Airway epithelial cell (primary cell): ENCODE measurements around the genes TIMM50 and LGALS13.

- RAMPAGE, long total RNA = no peak
Observed at GRCh38 chr19:39448074-39448348, 2.6 kb downstream of the SUPT5H start.

DNA sequence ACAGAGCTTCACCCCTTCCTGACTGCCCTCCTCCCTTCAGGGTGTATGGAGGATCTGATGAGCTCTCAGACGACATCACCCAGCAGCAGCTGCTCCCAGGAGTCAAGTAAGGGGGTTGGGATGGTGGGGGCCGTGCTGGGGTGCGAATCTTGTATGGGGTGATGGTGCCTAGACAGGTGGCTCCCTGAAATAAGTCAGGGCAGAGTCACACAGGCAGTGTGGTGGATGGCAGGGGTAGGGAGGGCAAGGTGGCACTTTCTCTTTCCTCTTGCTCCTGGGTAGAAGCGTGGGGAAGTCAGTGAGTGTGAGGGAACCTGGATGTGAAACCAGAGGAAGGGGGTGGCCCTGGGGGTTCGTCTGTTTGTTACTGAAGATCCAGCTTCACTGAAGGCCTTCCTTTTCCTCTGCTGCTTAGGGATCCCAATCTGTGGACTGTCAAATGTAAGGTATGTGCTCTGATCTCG is 13.8 kb downstream of the SUPT5H start:
- RAMPAGE, long total RNA = no peak

DNA sequence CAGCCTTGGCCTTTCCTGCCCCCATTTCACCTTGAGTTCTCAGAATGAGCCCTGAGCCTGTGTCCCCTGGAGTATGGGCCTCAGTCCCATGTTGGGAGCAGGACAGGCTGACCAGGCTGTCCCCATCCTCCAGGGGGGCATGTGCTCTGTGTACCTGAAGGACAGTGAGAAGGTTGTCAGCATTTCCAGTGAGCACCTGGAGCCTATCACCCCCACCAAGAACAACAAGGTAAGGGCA is 4.8 kb upstream of the TIMM50 start:
- RAMPAGE, long total RNA = no peak

DNA sequence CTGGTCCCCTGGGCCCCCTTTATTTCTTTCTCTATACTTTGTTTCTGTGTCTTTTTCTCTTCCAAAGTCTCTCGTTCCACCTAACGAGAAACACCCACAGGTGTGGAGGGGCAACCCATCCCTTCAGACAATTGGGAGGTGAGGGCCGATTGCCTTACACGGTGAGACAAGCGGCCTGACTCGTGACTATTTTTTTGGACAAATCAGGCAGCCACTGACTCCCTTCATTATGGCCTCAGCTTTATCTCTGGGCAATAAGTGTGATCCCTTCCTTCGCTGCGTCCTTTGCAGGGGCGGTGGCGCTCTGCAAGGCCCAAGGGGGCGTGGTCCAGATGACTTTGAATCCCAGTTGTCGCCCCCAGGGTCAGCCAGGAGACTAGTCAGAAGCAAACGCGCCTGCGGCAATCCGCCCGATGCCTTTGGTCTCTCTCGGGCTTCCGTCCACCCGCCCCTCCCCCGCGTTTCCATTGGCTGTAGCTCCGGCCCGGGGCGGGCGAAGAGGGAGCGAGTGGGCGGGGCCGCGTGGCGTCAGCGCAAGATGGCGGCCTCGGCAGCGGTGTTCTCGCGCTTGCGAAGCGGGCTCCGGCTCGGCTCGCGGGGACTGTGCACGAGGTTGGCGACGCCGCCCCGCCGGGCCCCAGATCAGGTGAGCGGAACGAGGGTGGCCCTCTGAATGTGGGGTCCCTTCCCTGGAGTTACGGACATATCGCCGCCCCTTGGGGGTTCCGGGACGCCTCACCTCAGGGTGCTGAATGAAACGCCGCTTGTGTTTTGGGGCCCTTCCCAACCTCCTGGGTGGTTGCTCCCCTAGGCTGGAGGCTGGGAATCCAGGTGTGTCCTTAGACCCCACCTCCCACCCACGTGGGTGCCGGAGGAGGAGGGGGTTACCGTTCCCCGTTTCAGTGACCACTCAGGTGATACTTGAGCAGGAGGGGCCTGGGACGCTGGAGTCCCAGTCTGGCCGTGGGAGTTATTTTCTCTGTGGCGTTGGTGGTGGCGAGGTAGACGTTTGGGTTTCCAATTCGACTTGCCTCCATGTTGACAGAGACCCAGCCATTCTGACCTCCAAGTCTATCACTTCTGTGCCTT is at the start of gene TIMM50:
Gene TIMM50, plus strand, starts transcription at position 523 of the 1,089 bp plus-strand sequence.
- RAMPAGE, long total RNA = start-site peak on the plus strand centred at position 557 of the sequence, 68 bp wide, 1,428 and 550 reads in 2 replicates

- RAMPAGE, long total RNA = no peak
Observed at GRCh38 chr19:39602299-39602605, at the start of gene LGALS13. LGALS13 (plus strand) TSS chr19:39602524.

GRCh38 chr19:39958926-39959568 is 11.9 kb upstream of the PSMC4 start:
- RAMPAGE, long total RNA = no peak

DNA sequence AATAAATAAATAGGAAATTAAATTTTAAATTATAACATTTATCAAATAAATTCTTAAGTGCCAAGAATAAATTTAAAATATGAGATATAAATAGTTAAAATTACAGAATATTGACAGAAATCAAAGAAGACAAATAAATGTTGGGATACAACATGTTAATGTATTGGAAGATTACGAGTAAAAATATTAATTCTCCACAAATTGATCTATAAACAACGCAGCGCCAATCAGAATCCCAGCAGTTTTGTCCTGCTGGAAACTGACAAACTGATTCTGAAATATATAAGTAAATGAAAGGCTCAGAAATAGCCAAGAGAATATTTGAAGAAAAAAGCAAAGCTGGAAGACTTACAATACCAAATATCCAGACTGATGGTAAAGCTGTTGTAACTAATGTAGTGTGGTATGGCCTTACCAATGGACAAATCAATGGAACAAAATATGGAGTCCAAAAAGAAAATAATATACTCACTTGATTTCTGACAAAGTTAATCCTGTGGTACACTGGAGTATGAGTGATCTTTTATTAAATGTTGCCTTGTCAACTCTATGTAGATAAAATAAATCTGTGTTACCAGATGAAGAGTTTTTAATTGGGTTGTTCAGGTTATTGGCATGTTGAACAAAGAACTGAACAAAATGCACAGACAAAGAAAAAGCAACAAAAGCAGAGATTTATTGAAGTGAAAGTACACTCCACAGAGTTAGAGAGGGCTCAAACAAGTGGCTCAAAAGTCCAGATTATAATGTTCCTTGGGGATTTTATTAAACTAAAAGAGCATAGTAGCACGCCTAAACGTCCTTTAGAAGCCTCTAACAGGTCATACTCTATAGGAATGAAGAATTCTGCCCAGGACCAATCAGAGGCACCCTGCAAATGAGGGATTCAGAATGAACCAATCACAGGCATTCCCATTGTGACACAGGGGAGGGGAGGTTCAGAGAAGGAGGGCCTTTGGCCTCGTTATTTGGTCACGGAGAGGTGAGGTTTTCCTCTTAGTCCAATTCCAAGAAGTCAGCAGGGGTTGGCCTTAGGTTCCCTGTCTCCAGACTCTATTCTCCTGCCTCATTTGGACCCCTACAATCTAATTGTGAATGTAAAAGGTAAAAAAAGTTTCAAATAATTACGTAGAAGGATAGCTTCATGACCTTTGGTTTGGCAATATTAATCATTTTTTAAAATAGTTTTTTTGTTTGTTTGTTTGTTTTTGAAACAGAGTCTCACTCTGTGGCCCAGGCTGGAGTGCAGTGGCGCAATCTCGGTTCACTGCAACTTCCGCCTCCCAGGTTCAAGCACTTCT is 12.7 kb downstream of the PSMC4 start:
- RAMPAGE, long total RNA = no peak

DNA sequence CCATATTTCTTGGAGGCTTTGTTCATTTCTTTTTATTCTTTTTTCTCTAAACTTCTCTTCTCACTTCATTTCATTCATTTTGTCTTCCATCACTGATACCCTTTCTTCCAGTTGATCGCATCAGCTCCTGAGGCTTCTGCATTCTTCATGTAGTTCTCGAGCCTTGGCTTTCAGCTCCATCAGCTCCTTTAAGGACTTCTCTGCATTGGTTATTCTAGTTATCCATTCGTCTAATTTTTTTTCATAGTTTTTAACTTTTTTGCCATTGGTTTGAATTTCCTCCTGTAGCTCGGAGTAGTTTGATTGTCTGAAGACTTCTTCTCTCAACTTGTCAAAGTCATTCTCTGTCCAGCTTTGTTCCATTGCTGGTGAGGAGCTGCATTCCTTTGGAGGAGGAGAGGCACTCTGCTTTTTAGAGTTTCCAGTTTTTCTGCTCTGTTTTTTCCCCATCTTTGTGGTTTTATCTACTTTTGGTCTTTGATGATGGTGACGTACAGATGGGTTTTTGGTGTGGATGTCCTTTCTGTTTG is 13.4 kb downstream of the ZNF780B start:
- RAMPAGE, long total RNA = no peak

GRCh38 chr19:40169510-40169934 is 21.7 kb upstream of the MAP3K10 start:
- RAMPAGE, long total RNA = no peak

DNA sequence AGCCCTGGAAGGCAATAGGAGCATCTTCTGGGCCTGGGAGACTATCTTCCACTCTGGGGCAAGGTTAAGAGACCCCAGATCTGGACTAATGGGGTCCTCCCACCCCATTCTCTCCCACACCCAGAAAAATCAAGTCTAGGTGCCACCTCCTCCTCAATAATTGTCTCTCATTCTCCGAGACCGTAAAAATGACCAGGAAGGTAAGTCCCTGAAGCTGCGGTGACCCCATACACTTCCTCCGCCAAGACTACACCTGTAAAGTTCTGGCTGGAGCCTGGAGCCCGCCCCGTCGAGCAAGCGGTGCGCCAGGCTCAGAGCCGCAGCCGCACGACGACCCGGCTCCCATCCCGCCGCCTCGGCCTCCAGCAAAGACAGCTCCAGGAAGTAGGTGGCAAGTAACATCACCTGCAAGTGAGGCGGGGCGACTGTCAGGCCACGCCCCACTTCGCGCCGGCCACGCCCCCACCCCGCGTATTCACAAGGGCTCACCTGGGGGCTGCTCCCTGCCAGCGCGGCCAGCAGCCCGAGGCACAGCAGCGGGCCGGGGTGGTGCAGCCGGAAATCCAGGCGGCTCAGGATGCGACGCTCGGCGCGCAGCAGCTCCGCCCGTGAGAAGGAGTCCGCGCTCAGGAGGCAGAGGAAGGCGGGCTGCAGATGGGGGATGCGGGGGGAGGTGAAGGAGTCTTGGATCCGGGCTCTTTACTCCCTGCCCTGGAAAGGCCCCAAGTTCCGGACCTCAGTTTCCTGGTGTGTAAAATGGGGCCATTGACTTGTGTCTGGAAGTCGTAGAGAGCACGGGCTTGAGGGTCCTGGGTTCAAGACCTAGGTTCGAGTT is 3.4 kb downstream of the CCNP start:
- RAMPAGE, long total RNA = no peak

DNA sequence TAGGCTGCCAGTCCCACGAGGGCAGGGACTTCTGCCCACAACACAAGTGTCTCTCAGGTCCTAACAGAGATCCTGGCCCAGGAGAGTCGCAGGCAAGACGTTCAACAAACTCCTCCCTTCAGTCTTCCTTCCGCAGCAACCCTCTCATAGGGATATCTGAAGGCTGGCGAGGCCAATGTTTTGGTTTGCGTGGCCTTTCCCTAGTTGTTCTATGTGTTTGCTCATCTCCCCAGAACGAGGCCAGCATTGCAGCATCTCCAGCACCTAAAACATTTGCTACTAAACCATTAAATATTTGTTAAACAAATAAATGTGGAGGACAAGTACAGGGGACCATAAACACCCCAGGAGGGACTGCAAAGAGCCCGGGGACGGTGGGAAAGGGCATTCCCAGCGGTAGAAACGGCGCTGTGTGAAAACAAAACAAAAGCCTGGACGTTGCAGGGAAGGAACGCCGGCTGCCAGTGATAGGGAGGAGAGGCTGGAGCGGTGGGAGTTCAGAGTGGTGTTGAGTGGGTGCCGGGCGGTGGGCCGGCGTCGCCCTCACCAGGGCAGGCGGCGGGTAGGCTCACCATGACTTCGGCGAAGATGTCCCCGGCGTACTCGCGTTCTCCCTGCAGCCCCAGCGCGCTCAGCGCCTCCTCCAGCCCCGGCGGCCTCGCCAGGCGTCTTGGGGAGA is 547 bp downstream of the CCNP start:
- RAMPAGE, long total RNA = no peak

GRCh38 chr19:40280093-40281209 is 4.7 kb downstream of the AKT2 start:
- RAMPAGE, long total RNA = no peak

DNA sequence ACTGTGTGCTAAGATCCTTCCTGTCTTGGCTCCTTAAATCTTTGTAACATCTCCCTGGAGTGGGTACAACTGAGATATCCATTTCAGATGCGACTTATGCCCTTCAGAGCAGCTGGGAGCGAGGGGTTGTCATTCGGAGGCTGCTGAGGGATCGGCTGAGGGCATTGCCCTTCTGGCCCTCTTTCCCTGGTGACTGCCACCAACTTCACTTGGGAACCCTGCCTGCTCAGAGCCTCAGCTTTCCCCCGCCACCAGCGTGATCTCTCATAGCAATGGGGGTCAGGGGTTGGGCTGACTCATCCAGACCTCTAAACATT is 1.3 kb downstream of the PRX start:
- RAMPAGE, long total RNA = no peak

GRCh38 chr19:40417032-40417550 is 3.9 kb upstream of the PRX start:
- RAMPAGE, long total RNA = no peak

- RAMPAGE, long total RNA = no peak
Observed at GRCh38 chr19:40423366-40423713, 2.5 kb downstream of the SERTAD1 start.

DNA sequence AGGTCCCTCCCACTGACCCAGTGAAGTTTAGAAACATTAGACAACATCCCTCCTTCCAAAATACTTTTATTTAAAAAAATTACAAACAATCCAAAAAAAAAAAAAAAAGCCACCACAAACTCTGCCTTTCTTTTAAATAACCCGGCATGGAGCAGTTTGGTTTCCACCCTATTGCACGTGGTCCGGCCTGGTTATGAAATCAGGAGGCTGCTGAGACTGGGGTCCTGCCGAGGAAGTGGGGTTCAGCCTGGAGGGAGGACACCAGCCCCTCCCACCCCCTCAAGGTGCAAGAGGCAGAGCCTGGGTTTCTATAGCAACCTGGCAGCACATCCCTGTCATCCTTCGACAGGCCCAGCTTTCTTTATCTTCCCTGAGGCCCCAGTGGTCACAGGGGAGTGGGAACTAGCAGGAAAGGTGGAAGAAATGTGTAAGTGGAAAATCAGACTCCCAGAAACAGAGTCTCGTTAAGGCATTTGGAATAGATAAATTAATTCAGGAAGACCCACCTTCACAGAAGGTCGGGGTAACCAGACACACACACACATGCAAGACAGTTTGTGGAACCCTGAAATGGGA is 3.3 kb downstream of the SERTAD3 start:
- RAMPAGE, long total RNA = no peak

- RAMPAGE, long total RNA = no peak
Observed at GRCh38 chr19:40442958-40443655, 1.0 kb downstream of the SERTAD3 start.

DNA sequence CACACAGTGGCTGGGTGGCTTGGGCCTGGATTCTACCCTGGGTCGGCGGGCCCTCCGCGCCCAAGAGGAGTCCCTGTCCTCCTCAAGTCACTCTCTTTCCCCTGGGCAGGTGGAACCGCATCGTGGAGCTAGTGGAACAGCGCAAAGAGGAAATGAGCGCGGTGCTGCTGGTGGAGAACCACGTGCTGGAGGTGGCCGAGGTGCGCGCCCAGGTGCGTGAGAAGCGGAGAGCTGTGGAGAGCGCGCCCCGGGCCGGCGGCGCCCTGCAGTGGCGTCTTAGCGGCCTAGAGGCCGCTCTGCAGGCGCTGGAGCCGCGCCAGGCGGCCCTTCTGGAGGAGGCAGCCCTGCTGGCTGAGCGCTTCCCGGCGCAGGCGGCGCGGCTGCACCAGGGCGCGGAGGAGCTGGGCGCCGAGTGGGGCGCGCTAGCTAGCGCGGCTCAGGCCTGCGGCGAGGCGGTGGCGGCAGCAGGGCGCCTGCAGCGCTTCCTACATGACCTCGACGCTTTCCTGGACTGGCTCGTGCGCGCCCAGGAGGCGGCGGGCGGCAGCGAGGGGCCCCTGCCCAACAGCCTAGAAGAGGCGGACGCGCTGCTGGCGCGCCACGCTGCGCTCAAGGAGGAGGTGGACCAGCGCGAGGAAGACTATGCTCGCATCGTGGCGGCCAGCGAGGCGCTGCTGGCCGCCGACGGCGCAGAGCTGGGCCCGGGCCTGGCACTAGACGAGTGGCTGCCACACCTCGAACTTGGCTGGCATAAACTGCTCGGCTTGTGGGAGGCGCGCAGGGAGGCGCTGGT is 52.7 kb downstream of the SPTBN4 start:
- RAMPAGE, long total RNA = no peak

GRCh38 chr19:40567459-40567798 is 9.2 kb upstream of the SHKBP1 start:
- RAMPAGE, long total RNA = no peak

GRCh38 chr19:40606040-40606616 is 5.0 kb downstream of the LTBP4 start:
- RAMPAGE, long total RNA = no peak